Placental epithelial cell (primary cell): ENCODE data around the gene FAM163A.

- CAGE, long polyA plus RNA: no peak
Observed at GRCh38 chr1:176177154-176177718, 29.9 kb downstream of the COP1 start.

DNA sequence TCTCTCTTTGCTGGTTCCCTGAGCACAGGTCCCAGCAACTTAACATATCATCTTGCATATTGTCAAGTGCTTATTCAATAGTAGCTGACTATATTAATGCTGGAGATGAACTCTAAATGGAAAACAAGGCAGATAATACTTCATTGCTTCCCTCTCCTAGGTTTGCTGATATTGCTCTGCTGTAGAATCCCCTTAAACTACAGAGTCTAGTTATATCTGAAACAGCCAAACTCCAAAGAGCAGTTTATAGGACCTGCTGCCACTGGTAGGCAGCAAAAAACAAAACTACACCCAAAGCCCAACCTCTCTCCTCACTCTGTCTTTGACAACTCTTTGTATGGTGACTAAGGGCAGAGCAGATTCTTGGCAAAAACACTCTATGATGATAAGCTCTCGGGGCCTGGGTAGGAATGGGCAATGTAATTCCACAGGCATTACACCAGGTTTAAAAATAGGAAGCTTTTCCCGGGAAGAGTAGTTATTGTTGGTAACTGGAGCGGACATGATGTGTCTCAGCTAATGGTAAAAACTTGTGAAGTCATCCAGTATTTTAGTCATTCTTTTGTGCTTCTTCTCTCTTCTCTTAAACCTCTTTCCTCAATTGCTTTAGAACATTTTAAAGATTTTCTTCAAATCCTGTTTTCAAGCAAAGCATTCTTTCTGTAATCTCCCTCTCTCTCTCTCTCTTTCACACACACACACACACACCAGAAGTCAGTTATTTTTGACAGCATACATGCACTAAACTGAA is 193.3 kb downstream of the PAPPA2 start:
- CAGE, long polyA plus RNA: no peak

DNA sequence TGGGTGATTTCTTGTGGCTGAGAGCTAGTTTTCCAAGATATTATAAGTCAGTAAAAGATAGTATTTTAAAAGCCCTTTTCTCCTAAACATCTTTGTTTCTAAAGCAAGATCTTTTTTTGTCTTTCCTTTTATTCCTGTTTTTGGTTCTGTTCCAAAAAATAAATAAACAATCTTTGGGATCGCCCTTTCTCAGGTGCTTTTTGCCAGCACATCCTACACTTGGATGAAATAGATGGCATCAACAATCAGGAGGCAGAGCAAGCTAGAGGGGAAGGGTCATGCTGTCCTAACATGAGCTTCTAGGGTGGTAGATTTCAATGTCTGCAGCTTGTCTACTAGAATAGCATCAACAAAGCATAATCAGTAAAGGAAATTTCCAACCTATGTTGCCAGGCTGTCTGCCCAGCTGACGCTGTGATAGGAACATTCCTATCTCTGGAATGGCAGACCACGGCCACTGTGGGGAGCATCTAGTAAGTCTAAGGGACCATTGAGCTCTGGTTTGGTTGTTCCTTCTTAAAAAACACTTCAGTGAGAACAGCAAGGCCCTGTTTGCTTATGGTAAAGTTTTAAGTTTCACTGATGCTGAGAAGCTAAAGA is 206.7 kb downstream of the PAPPA2 start:
- CAGE, long polyA plus RNA: no peak

DNA sequence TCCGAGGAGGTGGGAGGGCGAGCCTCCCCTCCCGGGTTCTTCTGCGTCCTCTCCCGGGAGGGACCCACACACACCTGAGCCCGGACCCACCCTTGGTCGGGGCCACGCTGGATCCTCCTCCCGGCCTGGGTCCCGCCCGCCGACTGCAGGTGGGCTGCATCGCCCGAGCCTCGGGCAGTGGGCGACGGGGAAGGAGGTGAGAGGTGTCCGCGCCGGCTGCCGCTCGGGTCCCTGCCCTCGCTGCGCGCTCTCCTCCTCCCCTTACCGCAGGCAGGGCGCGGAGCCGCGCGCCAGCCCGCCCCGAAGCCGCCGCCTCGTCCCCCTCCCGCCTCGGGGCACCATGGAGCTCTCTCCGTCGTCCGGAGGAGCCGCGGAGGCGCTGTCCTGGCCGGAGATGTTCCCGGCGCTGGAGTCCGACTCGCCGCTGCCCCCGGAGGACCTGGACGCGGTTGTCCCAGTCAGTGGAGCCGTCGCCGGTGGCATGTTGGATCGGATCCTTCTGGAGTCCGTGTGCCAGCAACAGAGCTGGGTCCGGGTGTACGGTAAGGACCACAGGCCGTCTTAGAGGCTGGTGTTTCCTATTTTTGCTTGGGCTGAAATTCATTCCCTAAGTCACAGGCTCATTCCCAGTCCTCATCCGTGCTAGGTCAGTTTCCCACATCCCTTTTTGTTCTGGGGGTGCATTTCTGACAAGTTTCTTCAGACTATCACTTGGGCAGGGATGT is 411 bp downstream of the RASAL2 start:
- CAGE, long polyA plus RNA: no peak

GRCh38 chr1:178100702-178101245 is 6.9 kb downstream of the RASAL2 start:
- CAGE, long polyA plus RNA: no peak

DNA sequence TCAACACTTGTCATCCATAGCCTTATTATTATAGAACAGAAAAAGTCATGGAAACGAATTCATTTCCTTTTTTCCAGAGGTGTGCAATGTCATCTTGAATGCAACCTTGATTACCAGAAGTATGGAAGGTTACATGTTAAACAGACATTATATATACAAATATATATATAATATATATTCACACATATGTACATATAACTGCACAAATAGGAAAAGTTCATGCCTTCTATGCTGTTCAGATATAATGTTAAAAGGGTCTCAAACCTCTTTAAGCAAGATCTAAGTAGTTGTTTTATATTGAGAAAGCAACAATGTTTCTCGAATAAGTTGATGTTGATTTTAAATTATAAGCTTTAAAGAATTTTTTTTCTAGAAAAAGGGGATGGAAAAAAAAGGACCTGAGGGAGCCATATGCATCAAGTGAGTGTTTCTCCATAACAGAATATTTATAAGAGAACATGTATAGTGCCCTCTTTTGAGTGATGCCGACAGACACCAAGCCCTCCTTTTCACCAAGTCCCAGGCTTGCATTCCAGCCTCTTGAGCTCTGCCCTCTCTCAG is 22.2 kb downstream of the CLEC20A start:
- CAGE, long polyA plus RNA: no peak

DNA sequence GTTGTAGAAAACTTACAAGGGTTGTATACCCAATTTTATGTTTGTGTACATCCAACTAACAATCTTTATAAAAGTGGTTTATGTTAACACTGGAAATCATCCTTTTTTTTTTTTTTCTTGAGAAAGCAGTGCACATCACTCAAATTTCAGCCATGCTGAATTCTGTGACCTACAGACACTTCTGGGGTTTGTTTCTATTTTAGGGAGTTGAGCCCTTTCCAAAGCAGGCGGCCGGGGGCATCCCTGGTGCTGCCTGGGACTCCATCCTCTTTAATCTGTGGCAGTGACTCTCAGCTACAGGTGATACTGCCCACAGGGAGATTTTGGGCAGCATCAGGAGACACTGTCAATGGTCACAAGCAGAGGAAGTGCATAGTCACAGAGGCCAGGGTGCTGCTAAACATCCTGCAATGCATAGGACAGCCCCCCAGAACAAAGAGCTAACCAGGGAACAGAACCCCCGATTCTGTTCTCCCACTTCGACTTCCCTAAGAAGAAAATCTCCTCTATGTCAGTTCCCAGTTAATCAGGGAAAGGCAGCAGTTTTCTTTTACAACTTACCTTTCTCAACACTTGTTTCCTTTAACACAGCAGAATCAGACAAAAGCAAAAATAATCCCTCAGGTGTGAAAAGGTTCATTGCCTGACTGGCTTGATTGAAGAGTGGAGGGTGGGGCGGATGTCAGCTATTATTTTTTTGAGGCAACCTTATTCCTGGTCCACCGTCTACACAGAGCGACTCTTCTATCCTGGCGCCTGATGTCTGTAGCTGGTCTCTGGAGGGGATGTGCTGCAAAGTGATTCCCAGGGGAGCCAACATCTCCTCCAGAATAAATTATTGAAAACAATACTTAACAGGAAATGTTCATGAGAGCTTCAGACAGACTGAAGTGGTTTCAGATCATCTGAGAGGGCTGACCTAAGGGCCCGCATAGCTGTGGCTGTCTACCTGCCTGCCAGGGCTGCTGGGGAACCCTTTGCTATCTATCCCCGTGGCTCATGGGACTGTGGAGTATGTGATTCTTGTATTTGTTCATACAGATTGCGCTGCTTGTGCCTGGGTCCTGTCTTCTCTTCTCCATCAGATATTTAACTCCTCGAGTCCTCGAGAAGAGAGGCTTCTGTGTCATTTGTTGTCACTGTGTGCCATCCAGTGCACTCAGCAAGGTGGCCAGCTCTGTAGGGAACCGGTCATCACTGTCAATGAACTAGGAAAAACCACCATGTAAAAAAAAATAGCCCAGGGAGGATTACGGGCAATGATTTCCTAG is 66.5 kb downstream of the TEX35 start:
- CAGE, long polyA plus RNA: no peak

DNA sequence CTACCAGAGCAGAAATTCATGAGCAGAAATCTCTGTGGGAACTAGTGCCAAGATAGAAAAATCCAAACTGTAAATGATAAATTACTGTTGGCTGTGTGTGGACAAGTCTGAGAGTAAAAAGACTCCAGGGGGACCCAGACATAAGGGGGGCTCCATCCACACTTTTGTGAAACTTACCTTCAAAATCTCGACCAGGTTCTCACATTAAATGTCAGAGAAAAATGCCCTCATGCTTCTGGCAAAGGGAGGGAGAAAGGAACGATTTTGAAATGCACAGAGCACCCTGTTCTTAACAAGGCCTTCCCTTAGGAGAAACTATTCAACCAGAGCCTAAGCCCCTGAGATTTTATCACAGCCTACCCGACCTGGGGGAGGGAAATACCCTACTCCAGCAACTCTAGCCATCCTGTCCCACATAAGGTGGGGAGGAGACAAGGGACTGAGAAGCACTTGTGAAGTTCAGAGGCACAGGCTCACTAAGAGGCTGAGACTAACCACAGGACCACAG is 86.6 kb downstream of the TEX35 start:
- CAGE, long polyA plus RNA: no peak

DNA sequence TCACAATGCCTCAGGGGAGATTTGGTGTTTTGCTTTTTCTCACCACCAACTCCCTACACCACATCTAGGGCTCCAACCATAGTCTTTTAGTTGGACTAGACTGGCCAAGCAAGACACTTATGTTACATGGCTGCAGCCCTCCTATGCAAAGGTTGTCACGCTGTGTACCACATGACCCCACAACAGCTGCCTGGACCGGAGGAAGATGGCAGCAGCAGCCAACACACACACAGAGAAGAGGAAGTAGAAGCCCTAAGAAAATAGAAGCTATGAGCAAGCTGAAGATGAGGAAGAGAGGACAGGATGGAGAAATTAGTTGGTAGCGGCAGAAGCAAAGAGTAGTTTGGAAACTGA is 60.8 kb upstream of the RALGPS2 start:
- CAGE, long polyA plus RNA: no peak

GRCh38 chr1:178724416-178724697 is 687 bp upstream of the RALGPS2 start:
- CAGE, long polyA plus RNA: no peak

DNA sequence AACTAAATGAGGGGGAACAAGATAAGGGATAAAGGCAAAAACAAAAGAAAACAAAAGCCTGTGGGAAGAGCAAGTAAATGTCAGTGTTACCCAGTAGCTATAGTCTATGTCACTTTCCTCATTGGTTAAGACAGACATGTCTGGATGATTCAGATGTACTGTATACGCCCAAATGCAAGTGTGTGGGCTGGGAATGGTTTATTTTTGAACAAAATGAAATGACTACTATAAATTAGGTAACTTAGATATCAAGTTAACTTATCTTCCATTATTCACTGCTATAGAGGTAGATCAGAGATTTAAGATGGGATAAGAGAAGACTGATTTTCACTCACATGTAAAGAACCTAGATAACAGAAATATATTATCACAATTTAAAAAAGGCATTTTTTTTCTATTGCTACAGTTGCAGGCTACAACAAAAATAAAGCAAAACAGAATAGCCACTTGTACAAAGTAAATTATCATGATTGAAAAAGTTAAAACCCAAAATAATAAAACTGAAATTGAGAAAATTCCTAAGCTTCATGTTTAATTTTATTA is 60.1 kb downstream of the TOR3A start:
- CAGE, long polyA plus RNA: no peak

DNA sequence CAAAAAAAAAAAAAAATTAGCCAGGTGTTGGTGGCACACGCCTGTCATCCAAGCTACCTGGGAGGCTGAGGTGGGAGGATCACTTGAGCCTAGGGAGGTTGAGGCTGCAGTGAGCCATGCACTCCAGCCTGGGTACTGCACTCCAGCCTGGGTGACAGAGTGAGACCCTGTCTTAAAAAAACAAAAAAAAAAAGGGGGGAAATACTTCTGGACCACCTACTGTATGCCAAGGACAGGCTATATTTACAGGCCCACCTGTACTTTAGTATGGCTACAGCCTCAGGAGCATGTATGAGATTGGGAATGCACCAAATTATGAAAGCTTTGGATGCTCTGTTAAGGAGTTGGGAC is 49.6 kb downstream of the ABL2 start:
- CAGE, long polyA plus RNA: no peak

DNA sequence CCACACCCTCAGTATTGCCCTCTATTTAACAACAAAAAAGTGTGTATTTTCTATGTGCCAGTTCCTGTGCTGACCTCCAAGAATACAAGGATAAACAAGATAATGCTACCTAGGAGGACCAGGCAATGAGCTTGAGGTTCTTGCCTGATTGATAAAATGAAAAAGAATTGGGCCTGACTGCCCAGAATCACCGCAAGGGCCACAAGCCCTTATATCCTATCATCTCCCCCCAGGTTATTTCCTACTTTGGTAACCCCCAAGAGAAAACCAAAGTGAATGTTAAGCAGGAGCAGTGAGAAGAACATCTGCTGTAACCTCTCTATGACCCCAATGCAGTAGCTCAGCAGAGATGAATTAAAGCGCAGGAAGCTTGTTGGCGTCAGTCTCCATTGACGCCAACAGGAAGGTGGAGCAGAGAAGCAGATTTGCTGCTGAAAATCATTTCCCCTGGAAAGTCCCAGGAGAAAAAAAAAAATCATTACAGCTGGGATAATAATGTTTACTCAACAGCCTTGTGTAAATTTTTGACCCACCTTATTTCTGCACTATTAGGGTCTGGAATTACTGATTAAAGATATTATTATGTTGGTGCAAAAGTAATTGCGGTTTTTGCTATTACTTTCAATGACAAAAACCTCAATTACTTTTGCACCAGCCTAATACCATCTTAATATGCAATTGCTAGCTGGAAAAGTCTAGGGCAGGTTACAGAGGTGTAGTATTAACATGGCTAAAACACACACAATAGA is 33.2 kb upstream of the FAM163A start:
- CAGE, long polyA plus RNA: no peak

GRCh38 chr1:179743026-179743653 is at the start of gene FAM163A:
FAM163A (plus strand) TSS chr1:179743291.
- CAGE, long polyA plus RNA: no peak

DNA sequence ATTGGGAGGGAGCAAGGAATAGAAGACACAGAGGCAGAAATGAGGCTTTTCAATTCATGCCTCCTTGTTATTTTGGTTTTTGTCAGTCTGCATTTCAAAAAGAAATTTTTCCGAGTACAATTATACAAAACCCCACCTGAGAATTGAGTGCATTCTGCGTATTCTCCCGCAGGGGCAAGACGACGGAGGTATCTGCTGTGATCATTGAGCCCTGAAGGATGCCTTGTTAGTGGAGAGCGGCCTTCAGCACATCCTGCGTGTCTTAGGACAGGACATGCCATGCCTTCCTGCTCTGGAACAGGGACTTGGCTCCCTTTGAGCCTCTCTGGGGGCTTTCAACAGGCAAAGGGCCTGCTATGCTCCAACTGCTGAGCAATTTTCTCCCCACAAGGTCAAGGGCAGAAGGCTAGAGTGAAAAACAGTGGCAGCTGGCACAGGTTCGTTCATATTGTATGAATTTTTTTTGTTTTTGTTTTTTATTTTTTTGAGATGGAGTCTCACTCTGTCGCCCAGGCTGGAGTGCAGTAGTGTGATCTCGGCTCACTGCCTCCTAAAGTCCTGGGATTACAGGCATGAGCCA is 52.4 kb downstream of the TOR1AIP2 start:
- CAGE, long polyA plus RNA: no peak

DNA sequence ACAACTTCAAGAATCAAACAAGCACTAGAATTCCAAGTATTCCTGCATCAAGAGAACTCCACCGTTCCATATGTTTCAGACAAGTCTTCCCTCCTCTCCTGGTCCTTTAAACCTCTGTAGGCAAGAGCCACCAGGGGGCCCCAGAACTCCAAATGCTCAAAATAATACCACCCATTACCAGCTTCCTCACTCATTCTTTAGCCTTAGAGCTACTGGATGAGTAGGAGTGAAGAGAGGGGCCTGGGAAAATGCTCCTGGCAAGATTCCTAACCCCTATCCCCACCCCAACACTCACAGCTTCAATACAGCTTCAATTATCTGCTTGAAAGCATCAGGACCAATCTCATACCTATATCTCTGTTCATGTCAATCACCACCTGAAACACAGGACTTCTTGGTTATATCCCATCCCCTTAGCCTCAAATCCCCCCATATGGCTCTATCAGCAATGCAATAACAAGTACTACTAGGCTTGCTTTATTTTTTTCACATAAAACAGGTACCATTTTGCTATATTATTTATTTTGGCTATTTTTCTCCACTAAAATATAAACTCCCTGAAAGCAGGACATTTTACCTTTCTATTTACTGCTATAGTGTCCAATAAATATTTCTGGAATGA is 9.7 kb downstream of the TOR1AIP2 start:
- CAGE, long polyA plus RNA: no peak

DNA sequence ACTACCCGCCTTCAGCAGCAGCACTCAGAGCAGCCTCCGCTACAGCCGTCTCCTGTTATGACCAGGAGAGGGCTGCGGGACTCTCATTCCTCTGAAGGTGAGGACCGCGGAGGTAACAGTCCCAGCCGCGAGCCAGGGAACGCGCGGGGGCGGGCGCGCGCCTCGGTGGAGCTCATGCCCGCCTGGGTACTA is 692 bp downstream of the TOR1AIP1 start:
- CAGE, long polyA plus RNA: no peak

DNA sequence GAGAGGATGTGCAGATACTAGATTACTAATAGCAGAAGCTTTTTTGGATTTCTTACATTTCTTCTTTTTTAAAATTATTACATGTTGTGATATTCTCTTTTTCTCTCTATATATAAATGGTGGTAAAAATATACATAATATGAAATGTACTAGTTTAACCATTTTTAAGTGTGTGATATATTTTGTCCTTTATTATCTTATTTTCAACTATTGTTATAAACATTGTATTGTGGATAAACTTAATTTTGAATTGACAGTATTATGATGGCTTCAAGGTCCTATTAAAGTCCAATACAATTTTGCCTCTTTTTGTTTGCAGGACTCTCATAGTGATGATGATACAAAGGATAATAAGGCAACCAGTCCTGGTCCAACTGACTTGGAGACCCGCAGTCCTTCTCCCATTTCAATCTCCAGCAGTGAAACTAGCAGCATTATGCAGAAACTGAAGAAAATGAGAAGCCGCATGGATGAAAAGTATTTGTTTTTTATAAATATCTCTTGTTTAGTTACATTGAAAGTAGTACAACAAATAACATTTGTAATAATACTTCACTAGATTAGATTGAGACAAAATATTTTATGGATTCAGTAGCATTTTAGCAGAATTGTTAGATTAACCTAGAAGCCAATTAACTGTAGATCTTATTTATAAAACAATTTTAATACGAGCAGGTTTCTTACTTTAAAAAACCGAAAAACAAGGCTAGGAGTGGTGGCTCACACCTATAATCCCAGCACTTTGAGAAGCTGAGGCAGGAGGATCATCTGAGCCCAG is 89.7 kb upstream of the QSOX1 start:
- CAGE, long polyA plus RNA: no peak

- CAGE, long polyA plus RNA: no peak
Observed at GRCh38 chr1:180083835-180084341, 70.8 kb upstream of the QSOX1 start.

DNA sequence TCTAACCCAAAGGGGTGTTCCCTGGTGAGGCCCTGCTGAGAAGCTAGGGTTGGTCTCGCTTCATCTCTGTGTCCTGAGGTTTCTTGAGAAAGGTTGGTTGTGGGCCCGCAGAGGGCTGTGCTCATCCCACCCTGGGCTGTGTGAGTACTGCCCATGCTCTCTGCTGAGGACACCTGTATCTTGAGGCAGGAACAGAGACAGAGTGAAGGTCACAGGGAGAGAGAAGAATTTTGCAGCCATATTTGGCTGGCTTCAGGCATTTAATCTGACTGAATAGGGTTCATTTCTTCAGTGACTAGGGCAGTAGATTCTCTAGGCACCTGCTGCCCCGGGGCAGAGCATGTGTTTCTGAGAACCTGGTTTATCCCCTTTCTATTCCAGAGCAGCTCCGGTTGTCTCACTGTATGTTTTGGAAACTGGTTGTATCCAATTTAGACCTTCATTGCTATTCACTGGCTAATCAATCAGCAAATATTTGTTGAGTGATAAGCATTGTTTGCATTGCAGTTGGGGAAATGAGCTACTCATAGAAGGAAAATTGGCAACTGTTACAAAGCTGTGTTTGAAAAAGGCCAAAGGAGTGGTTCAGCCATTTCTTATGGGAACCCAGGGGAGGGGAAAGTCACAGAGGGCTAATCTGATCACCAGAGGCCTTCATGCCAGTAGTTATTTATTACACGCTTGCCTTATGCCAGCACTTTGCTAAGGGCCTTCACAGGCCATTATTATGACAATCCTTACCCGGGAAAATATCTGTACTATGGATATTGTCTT is 2.8 kb downstream of the QSOX1 start:
- CAGE, long polyA plus RNA: no peak